Measurements from ENCODE around the gene FBXO21.

DNA sequence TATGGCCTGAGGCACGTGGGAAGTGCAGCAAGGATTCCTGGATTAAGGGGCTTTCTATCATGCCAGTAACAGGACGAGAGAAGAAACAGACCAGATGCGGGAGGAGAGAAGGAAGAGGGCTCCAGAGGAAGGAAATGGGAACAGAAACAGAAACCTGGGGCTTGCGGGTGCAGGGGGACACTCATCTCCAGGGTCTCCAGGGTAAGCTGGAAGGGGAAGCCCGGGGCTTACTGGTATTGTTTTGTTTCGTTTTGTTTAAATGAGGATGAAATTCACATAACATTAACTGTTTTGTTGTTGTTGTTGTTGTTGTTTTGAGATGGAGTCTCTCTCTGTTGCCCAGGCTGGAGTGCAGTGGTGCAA lies 133.5 kb upstream of the MED13L start:
- PRO-cap: no peak

DNA sequence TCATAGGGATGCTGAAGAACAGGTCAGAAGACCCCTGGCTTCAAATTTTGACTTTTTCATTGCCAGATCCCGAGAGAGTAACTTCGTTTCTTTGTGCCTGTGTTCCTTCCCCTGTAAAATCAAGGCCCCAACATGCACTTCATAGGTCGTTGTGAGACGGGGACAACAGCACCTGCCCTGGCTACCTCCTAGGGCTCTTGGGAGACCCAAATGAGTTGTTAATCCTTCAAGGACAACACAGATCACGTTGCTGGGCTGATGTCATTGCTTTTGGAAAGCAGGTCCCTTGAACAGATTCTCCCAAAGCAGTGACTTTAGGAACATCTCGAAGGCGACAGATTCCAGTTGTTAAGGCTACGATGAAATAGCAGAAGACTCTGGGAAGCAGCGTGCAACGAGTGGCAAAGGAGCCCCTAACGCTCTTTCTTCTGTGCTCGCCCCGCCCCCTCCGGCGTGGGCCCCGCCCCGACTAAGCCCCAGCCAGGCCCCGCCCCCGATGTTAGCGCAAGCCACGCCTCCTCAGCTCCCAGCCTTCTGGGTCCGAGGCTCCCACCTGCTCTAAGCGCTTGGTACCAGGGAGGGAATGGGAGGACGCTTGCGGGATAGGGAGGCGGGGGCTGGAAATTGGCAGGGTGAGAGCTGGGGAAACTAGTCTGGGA lies 26.2 kb upstream of the MAP1LC3B2 start:
- PRO-cap: bidirectional peak, plus-strand start at position 522 of the sequence, minus-strand start at position 425 of the sequence

GRCh38 chr12:116539659-116540635 lies 19.2 kb upstream of the MAP1LC3B2 start:
- PRO-cap: no peak

GRCh38 chr12:116599951-116600314 lies 40.8 kb downstream of the MAP1LC3B2 start:
- PRO-cap: no peak

- PRO-cap: no peak
These were observed 18.1 kb downstream of the SPRING1 start for GRCh38 chr12:116719715-116720316.

DNA sequence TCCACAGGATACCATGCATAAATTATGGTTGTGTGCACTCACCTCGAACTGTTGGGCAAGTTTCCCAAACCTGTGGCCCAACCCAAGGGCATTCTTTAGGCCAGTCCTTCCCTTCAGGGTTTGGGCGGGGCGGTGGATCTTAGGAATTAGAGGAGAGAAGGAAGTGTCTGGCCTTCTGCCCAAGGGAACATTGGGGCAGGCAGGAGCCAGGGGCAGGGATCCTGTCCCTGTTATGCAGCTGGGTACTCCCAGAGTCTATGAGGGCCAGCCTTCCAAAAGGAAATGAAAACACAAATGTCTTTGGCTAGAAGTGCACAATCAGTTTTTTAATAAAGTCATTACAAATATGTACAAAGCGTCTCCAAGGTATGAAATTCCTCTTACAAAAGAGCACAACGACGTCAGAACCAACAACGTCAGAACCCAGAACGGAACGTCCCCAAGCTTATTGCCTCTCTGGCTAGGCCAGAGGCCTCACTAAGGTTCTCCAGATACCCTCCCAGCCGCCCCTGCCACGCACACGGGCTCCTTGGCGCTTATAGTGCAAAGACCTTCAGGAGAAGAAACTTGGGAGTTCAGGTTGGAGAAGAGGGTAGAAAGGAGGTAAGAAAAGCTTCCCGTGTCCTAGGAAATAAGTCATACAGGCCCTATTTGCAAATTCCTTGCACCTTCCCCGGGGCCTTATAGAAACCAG lies 25.3 kb downstream of the HRK start:
- PRO-cap: no peak

GRCh38 chr12:116975100-116975870 lies 64.5 kb downstream of the FBXW8 start:
- PRO-cap: no peak

- PRO-cap: no peak
These were observed 43.9 kb upstream of the TESC start for GRCh38 chr12:117142819-117143797.

GRCh38 chr12:117158809-117159246 lies 31.4 kb downstream of the FBXO21 start:
- PRO-cap: no peak

GRCh38 chr12:117169398-117170081 lies 20.7 kb downstream of the FBXO21 start:
- PRO-cap: no peak

DNA sequence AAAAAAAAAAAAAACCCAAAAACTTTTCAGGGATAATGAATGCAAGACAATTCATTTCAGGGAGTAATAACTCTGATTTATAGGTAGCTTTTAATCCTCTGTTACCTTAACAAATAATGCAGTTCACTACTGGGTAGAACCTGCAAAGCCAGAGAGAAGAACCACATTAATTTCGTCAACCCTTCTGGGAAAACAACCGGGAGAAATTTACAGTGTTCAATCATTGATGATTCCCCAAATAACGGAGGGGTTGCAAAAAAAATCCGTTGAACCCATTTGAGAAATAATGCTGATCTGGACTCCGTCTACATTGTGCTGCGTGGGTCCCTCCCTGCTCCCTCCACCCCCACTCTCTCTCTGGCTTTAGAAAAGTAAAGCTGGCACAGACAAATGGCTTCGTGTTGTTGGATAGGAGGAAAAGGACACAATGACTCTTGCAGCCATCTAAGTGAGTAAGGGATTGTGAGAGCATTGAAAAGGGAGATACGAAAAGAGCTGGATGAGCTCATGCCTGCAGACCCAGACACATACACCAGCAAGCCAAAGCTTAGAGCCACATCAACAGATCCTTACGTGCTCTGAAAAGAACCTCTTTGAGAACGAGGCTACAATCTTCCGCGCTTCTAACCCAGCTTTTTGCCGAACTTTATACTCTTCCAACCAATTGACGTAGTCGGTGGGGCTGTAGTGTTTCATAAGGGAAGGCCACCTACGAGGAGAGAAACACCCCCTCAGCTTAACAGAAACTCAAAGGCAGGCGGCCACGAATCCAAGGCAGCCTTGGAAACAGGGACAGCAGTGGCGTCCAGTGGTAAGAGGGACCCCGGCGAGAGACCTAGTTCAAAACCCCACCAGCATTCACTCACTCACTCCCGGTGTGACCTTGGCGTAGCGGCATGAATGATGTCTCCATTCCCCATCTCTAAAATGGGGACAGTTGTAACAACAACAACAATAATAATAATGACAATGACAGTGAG lies 1.3 kb downstream of the FBXO21 start:
- PRO-cap: no peak

DNA sequence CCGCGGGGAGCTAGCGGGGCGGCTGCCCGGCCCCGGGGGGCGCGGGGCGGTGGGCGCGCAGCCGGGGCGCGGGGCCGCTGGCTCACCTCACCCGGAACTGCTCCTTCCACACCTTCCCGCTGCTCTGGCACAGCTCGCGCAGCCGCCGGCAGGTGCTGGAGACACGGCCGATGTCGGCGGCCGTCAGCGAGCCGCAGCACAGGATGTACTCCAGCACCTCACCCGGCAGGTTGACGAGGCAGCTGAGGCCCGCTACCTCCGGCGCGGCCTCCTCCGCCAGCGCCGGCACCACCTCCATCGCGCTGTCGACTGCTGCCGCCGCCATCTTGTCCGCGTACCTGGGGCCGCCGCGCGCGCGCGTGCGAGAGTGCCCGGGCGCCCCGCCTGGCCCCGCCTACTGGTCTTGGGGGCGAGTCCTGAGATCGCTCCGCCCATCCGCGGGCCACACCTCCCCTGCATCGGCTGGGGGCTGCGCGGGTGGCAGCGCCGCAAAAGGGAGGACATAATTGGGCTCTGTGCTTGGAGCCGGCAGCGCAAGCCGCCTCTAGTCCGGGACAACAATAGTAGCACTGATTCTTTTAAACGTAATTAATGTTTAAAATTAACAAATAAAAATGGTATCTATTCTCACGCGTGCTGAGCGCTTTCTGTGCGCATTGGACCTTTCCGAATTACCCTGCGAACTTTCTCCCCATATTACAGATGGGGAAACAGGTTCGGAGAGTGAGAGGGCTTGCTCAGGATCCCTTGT lies at the start of gene FBXO21:
Gene FBXO21, minus strand, starts transcription at position 339 of the 751 bp plus-strand sequence.
- PRO-cap: bidirectional peak, plus-strand start at position 456 of the sequence, minus-strand start at position 340 of the sequence

GRCh38 chr12:118061735-118062906 lies 1.1 kb upstream of the WSB2 start:
- PRO-cap: bidirectional peak, plus-strand start at chr12:118062504, minus-strand start at chr12:118062389; unidirectional peak, minus-strand start at chr12:118062694

DNA sequence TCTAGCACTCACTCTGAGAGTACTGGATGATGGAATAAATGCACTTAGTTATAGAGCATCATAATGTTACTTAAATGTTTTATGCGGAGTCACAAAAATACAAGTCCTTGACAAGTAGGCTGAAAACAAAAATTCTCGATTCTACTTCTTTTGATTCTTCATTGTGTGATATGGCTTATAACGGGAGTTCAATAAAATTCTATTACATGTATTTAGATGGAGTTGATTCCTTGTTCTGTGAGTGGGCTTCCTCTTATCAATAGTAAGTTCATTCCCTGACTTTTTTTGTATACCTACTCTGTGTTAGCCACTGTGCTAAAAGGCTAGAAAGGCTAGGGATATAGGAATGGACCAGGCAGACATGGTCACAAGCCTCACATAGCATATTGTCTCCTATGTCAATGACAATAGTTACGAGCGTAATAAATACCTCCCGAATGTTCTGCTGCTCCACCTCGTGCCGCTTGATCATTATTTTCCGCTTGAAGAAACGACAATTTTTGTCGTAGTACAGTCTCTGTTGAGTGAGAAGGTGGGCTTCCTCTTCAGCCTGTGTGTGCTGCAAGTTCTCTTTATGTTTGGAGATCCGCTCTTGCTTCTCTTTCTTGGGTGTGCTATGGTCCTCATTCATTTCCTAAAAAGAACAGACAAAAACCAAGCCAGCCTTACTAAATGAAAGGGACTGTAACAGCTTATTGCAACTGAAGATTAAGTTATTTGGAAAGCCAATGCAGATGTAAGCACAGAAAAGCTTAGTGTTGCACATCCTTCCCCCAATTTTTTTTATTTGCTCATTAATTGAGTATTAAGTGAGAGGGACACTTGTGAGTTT lies 36.3 kb downstream of the PEBP1 start:
- PRO-cap: no peak

- PRO-cap: no peak
These were observed 53.0 kb downstream of the PEBP1 start for GRCh38 chr12:118188861-118189340.

GRCh38 chr12:118374813-118375484 lies 1.4 kb upstream of the SUDS3 start:
- PRO-cap: no peak

DNA sequence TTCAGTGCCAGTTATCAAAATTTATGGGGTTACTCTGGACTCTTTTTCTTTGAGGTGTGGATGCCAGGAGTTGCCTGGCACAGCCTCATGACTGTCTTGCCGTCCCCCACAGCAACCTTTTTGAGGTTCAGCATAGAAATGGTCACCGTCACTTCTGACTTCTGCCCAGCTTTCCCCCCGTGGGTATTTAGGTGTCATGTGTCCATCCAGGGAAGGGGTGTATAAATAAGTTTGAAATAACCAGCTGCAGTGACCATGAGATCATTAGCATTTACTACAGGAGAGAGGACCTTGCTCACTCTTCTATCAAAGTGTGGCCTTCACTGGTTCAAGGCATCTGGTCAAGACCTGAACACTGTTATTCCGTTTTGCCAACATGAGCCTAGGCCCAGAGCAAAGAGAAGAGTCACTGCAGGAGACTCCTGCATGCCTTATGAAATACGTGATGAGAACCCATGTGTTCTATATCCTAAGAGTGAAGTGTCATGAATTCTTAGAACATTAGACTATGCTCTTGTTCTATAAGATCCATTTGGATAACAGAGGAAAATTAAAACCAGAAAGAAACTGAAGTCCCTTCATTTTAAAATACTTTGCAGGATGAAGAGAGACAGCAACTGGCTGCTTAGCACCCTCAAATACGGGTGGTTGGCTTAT lies 22.4 kb downstream of the TMEM233 start:
- PRO-cap: no peak

DNA sequence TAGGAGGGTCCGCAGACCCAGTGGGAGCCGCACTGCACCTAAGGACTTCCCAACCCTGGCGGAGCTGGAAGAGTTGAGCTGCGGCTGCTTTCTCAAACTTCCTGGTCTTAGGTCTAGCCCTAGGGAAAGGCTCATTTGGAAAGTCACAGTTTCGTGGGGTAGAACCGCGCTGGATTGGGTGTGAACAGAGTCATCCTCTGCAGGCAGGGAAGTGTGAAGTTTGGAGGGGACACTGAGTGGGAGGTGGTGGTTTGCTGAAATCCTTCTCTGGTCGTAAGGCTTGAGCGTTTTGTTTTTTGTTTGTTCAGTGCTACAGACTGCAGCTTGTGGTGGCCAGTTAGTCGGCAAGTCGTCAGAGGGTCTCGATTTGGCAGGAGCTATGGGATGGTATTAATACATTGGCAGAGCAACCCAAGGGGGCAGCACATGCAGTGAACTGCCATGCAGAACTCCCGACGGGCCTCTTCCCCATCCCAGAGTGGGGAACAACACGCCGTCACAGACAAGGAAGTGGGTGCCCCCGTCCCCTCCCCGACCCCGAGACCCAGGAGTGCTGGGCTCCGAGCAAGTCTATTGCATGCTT lies 19.0 kb downstream of the PRKAB1 start:
- PRO-cap: no peak

GRCh38 chr12:119687386-119688423 lies 19.8 kb downstream of the PRKAB1 start:
- PRO-cap: no peak

DNA sequence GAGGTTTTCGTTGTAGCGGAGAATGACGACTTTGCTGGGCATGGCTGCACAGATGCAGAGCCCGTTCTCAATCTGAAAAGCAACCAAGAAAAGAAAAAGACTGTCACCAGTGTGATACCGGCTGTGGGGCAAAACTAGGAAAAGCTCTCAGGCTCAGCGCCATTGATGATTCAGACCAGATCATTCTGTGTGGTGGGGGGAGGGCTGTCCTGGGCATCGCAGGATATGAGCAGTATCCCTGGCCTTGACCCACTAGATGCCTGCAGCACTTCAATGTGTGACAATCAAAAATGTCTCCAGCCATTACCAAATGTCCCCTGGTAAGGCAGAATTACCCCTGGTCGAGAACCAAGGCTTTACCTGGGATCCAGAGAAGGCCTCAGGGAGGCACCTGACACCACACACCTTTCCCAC lies 36.5 kb downstream of the PRKAB1 start:
- PRO-cap: no peak